Metastatic Pancreatic Carcinoma in the Ovary (tissue), 1 donor: ENCODE results near the gene RPS6KC1.

- PRO-cap: no peak
These were observed 85.9 kb downstream of the NENF start for GRCh38 chr1:212518344-212519388.

GRCh38 chr1:212607912-212608621, 494 bp upstream of the ATF3 start:
- PRO-cap: bidirectional peak, plus-strand start at chr1:212608761, minus-strand start at chr1:212608292

- PRO-cap: no peak
These were observed 3.1 kb downstream of the ATF3 start for GRCh38 chr1:212611520-212612110.

GRCh38 chr1:212613462-212614112, 5.0 kb downstream of the ATF3 start:
- PRO-cap: no peak

GRCh38 chr1:212614679-212615299, 6.2 kb downstream of the ATF3 start:
- PRO-cap: no peak

DNA sequence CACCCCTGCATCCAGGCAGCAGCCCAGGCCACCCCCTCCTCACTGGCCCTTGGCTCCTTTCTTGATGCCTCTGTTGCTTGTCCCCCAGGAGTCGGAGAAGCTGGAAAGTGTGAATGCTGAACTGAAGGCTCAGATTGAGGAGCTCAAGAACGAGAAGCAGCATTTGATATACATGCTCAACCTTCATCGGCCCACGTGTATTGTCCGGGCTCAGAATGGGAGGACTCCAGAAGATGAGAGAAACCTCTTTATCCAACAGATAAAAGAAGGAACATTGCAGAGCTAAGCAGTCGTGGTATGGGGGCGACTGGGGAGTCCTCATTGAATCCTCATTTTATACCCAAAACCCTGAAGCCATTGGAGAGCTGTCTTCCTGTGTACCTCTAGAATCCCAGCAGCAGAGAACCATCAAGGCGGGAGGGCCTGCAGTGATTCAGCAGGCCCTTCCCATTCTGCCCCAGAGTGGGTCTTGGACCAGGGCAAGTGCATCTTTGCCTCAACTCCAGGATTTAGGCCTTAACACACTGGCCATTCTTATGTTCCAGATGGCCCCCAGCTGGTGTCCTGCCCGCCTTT, 4.9 kb upstream of the GARIN4 start:
- PRO-cap: no peak

GRCh38 chr1:212798620-212799461, 7.1 kb downstream of the TATDN3 start:
- PRO-cap: no peak

DNA sequence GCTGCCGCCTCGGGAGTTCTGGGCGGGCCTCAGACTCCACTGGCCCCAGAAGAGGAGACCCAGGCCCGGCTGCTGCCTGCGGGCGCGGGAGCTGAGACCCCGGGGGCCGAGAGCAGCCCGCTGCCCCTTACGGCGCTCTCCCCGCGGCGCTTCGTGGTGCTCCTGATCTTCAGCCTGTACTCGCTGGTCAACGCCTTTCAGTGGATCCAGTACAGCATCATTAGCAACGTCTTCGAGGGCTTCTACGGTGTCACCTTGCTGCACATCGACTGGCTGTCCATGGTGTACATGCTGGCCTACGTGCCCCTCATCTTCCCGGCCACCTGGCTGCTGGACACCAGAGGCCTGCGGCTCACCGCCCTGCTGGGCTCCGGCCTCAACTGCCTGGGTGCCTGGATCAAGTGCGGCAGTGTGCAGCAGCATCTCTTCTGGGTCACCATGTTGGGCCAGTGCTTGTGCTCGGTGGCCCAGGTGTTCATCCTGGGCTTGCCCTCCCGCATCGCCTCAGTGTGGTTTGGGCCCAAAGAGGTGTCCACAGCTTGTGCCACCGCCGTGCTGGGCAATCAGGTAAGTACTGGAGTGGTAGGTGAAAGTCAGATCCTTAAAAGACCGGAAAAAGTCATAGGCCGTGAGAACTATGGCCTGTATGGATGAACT, 677 bp downstream of the FLVCR1 start:
- PRO-cap: no peak

DNA sequence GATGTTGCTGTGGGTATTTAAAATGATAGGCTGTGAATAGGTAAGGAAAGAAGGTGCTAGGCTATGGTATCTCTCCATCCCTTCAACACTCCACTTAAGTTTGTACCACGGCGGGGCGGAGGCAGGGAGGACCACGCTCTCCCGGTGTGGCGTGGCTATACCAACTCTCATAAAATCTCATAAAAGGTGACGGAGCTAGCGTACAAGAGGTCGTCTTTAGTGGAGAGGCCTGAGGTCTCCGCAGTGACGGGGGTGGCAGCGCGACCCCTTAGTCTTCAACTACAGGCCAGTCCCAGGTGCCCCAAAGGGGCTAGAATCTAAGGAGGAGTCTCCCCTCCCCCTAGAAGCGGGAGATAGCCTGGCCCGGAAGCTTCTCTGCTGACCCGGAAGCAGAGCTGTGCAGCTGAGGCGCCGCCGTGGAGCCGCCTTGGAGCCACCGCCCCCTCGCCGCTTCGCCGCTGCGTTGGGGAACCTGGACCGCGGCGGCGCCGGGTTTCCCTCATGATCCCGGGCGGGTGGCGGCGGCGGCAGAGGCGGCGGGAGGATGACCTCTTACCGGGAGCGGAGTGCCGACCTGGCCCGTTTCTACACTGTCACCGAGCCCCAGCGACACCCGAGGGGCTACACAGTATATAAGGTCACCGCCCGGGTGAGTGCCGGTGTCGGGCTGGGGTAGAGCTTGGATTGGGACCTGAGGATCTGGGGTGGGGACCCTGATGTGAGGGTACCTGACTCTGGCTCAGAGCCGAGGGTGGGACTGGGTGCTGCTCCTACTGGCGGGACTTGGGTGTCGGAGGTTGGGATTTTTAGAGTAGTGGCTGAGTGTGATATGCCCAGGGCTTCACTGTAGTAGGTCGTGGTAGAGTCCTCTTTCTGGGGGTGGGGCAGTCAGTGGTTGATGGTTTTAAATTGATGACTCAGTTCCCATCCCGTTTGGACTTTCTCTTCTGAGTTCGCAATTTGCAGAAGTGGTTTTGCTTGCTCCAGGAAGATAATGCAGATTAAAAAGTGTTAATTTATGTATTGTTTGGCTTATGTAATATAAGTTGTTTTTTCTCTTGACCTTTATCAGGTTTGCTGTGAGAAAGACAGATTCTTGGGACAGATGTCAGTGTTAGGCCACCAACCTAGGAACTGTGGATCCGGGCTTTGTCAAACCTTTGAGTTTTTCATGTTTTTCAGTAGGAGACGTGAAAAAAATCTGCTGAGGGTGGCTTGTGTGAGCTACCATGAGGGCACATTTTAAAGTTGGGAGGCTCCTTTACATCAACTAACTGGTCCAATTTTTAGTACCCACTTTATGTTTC, at the start of gene RPS6KC1:
Gene RPS6KC1, plus strand, starts transcription at position 381 of the 1,307 bp plus-strand sequence.
- PRO-cap: bidirectional peak, plus-strand start at position 455 of the sequence, minus-strand start at position 377 of the sequence

DNA sequence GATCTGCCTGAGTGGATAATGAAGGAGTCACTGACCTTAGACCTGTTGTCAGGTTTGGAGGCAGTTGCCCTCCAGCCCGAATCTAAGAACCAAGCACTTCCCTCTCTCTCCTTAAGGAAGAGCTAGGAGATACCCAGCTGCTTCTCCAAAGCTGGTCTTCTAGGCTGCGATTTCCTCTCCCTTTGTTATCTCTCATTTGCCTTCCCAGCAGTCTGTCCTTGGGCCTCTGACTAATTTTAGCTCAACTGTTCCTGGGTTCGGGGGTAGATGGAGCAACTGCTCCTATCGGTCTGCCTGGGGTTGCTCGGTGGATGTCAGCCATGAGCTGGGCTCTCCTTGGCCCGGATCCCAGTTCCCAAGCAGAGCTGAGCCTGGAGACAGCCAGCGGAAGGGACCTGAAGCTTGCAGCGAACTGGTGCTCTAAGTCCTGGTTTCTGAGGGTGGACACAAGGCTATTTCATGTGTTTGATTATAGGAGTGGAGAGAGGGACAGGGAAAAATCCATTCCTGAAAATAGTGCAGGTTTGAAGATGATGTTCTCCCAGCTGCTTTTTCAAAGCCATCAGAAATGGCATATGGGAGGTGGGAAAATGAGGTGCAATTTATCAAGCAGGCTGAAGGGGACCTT, 423.0 kb downstream of the RPS6KC1 start:
- PRO-cap: no peak

GRCh38 chr1:213733559-213734217, 254.1 kb upstream of the PROX1 start:
- PRO-cap: no peak

DNA sequence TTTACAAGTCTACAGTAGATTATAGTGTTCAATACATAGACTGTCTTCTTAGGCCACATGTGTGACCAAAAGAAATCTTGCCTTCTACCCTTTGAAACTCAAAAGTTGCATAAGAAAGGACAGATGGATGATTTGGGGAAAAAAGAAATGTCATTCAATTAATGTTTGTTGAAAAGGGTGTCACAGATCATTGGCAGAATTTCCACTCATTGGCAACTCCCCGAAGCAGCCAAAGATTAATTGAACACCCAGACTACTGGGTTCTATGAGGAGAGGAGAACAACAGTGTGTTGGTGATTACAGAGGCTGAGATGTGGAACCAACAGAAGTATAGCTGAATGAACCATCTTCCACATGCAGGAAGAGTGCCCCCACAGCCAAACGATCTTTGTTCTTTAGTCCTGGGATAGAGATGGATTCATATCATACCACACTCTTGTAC, 12.0 kb upstream of the PROX1 start:
- PRO-cap: no peak

- PRO-cap: no peak
These were observed 25.9 kb downstream of the PROX1 start for GRCh38 chr1:214013810-214014001.

DNA sequence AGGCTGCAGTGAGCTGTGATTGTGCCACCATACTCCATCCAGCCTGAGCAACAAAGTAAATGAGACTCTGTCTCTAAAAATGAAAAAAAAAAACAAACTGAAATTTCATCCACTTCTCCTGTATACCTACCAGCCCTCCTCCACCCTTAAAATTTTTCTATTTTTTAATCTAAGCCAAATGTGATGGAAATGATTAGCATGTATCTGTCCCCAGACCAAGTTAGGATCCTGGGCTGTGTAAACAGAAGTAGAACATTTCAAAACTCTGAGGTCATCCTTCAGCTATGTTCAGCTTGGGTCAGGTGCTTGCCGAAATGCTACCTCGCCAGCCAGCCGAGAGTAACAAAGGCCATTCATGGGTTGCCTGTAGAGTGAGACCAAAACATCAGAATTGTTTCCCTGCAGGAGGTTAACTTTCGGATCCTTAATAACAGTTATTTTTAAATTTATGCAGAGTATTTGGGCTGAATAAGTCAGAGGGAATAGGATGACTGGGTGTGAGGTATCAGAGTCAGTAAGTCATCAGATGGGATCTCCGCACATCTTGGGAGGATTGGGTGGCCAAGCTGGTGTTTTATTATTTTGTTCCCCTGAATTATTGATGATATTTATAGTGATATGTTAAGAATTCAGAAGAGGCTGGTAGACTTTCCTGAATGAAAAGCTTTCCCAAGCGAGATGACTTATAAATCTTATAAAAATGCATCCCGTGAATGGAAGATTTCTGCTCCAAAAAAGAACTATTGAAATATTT, 35.6 kb downstream of the SMYD2 start:
- PRO-cap: no peak

- PRO-cap: no peak
These were observed 49.2 kb downstream of the SMYD2 start for GRCh38 chr1:214329814-214330810.

DNA sequence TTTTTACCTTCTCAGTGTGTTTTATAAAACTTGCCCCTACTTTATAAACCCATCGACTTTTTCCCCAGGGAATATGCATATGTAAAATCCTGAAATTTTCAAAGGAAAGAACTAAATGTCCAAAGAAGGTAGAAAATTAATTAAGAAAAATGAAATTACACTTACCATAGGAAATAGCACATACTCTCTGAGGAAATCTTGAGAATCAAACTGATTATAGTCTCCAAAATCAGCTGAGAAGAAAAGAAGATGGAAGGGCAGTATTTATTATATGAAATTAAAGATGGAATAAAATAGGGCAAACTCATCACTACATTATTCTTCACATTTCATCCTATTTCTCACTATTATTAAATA, 130.5 kb downstream of the SMYD2 start:
- PRO-cap: no peak

DNA sequence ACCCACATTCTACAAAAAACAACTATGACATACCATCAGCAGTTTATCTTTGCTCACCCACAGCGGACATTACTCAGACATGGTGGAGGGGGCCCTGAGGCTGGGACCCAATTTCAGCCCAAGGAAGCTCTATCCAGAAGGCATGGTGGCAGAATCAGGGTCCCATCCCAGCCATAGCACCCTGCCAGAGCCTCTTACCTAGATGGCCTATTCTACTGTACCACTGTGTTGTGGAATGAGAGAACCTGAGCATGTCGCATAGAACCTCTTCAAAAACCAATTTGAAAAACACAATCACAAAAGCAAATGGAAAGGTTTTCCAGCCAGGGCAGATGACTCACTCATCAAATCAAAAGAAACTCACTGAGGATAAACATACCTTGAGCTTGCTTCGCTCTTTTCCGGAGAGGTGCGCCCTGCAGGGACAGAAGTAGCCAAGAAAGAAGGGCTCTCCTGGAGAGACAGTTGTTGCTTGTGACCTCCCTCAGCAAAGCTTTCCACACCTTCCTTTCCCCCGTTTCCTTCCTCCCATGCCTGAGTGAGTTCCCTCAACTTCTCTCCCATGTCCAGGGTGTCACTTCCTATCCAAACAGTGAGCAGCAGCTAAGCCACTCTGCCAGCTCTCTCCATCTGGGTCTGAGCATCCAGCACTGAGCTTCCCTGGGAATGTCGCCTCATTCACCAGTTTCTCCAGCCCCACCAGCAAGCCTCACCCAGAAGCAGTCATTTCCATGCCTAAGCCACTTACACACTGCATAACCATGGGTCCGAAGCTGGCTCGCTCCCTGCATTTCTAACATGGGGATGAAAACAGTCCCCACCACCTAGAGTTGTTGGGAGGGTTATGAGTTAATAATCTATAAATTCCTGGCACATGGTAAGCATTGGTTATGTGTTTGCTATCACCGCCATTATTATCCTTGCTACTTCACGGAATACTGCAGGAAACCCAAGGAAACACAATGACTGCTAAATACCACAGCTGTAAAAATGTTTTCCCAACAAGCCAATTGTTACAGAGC, 75.1 kb downstream of the PTPN14 start:
- PRO-cap: no peak

DNA sequence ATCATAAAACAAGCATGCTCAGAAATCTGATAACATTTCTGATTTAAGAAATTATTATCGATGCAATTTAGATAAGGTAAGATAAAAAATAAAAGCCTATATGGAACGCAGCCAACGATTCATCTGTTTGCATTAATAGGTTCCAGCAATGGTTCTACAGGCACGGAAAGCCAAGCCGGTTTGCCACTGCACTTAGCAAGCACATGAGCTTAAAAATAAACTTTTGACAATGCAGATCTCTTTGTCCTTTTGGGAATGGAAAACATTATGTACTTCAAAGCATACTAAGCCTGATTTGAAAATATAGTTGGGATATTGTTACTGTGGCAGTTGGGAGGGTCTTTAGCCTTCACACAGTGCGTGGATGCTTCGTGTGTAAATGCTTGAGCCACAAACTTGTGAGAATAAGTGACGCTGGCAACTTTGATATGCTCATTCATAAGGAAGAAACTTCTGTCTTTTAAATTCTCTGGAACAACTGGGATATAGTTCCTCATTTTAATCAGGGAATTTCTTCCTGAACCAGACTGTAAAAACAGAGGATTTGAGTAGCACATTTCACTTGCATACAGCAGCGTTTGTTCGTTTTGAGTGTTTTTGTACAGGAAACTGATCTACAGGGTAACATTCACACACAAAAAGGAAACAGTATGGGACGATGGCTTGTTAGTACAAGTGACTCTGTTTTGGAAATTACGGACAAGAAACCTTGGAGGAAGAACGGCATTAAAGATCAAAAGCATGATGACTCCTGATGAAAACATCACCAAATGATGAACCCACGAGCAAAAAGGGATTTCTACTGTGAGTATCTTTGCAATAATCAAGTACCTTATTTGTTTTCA, 77.2 kb upstream of the KCNK2 start:
- PRO-cap: no peak

- PRO-cap: no peak
These were observed 832 bp downstream of the KCNK2 start for GRCh38 chr1:215083345-215083792.

GRCh38 chr1:215597968-215598483, 30.9 kb downstream of the KCTD3 start:
- PRO-cap: no peak